Measurements from ENCODE around the genes CATSPER1 and B4GAT1.

- PRO-cap, 10 experiments, result peak in 4 of 10 experiments; most common plus-strand start chr11:65928322 (in 1); most common minus-strand start chr11:65928233 (in 3)
These were observed 8.8 kb downstream of the DRAP1 start for GRCh38 chr11:65928008-65928533.

- PRO-cap, 10 experiments, result no peak in any of the 10 experiments
These were observed 1.2 kb downstream of the SART1 start for GRCh38 chr11:65962366-65963427.

- PRO-cap, 10 experiments, result no peak in any of the 10 experiments
These were observed 13.8 kb downstream of the EIF1AD start for GRCh38 chr11:65988095-65988611.

DNA sequence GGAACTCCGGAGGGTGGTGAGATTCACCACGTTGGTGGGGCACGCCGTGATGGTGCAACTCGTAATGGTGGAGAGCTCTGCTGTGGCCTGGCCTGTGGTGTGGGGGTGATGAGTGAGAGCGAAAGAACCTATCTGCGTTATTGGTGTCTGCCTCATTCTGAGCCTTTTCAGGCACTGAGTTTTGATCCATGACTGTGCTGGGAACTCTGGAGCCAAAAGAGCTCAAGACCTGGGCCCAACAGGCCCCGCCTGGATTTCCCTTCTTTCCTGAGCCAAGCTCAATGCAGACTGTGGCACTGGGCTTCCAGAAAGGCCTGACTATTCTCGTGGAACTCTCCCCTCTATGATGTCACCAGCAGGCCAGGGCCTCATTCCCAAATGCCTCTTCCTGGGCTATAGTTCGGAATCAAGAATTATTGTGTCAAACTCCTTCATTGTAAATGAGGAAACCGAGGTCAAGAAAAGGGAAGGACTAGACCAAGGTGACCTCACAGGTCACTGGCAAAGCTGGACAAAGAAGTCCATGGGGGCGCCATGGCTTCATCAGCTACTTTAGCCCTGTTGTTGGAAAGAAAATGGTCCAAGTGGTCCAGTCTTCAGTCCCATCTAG is at the start of gene CATSPER1:
Gene CATSPER1 (minus strand): TSS at position 290 of the 610 bp plus-strand sequence.
- PRO-cap, 10 experiments, result no peak in any of the 10 experiments

GRCh38 chr11:66056608-66057101 is 4.5 kb downstream of the SF3B2 start:
- PRO-cap, 10 experiments, result no peak in any of the 10 experiments

- PRO-cap, 10 experiments, result no peak in any of the 10 experiments
These were observed 8.3 kb downstream of the SF3B2 start for GRCh38 chr11:66060354-66060964.

DNA sequence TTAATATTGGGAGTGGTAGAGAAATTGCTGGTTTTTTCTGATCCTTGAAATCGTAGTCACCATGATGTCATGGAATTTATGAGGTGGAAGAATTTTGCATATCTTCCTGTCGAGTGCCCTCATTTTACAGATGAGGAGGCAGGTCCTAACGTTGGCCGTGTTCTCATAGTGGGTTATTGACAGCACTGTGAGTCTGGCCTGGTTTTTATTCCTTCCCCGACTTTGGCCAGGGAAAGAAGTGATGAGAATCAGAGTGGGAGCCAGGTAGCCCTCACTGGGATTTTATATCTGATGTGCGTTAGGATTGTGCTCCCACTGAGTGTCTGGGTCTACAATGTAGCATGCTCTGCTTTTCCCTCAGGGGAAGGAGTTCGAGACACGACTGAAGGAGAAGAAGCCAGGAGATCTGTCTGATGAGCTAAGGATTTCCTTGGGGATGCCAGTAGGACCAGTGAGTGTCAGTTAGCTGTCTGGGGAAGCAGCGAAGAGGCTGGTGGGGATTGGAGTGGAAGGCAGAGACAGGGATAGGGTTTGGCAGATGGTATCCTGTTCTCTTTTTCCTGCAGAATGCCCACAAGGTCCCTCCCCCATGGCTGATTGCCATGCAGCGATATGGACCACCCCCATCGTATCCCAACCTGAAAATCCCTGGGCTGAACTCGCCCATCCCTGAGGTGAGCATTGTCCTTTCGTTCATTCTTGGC is 8.6 kb upstream of the PACS1 start:
- PRO-cap, 10 experiments, result no peak in any of the 10 experiments

GRCh38 chr11:66071496-66072085 is 1.5 kb downstream of the PACS1 start:
- PRO-cap, 10 experiments, result peak in 1 of 10 experiments; most common minus-strand start chr11:66071658 (in 1)

- PRO-cap, 10 experiments, result no peak in any of the 10 experiments
These were observed 75.5 kb downstream of the PACS1 start for GRCh38 chr11:66145334-66146167.

DNA sequence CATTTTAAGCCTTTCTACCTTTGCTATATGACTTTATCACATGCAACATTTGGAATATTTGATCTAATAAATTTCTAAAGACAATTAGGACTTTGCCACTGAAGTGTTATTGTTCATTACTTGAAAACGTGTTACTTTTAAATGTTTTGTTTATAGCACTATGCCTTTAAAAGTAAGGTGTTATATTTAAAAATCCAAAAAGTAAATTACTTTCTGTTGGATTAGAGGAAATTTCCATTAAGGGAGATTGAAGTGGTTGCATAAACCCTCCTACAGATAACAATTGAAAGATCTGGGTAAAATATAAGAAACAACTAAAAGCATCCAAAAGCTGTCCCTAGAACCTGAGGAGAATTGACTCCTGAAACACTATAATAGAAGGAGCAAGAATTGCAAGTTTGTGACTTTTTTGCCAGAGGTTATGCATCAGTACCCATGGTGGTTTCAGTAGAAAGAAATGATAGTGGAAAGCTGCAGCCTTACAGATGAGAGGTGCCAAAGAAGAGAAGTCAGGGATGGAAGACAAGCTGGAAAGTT is 80.5 kb downstream of the PACS1 start:
- PRO-cap, 10 experiments, result no peak in any of the 10 experiments

DNA sequence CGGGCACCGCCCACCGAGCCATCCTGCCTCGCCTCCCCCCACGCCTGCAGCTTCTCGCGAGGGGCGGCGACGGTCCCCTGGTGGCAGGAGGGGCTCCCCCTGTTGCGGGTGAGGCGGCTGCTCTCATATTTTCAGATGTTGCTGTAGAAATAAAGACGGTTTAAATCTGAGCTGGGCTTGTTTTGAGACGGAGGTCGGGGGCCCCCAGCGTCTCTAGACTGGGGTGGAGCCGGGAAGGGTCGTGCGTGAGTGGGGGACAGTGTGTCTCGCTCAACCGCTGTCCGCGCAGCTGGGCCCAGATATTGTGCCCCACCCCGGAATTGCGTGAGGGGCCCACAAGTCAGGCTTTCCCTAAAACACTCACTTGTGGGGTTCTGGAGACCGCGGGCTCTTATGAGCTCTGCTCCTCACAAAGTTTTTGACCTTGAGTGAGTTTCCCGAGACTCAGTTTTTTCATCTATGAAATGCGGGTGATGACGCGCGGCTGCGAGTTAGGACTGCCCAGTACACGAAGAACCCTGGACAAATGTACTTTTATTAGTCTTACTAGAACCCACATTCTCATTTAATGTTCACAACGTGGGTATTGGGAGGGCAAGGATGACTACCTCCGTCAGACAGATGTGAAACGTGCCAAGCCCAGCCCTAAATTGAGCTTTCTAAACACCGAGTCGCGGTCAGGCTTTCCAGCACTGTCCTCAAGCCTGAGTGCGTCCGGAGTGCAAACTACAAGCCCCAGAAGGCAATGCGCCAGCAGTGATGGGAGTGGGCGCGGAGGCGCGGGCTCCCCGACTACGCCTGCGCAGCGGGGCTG is 541 bp upstream of the RAB1B start:
- PRO-cap, 10 experiments, result peak in 10 of 10 experiments; most common plus-strand start position 363 of the sequence (in 9); most common minus-strand start position 721 of the sequence (in 7)

DNA sequence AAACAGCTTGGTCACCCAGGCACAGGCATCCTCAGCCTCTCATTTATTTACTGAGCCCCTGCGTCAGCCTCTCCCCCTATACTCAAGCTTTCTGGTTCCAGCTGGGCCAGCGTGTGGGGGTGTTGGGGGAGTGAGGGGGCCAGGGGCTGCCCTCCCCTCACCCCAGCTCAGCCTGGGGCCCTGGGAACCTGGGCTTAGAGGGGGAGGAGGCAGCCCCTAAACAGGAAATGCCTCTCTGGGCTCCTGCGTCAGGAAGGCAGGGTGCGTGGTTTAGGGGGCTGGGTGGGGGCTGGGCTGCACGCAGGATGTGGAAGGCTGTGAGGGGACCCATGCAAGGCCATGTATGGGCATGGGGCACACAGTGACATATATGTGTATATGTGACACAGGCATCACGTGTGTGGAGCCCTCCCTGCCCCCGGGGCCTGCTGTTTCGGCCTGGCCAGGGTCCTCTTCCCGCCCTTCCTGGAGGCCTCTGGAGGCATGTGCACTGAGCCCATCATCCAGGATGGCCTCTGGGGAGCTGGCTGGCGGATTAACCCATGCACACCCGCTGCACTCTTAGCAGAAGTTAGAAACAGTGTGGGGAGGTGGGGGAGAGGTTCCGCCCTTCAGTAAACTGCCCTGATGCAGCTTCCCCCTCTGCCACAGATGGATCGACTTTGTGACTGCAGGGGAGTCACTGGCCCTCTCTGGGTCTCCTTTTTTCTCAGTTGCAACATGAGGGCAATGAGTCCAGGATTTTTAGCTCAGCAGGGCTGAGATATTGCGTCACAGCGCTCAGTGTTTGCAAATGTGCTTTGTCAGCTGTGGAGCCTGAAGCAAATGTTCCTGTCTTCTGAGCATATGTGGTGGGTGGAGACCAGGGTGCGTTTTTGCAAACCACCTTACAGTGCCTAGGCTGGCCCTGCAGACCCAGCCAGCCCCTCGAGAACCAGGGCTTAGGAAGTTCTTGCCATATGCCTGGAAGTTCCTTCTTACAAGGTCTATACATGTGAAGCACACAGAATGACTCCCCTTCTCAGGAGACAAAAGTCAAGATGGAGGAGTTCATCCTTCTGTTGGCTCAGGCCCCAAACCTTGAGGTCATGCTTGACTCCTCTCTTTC is 1.2 kb upstream of the CD248 start:
- PRO-cap, 10 experiments, result no peak in any of the 10 experiments

GRCh38 chr11:66347354-66348521 is at the start of gene B4GAT1:
TSS of gene B4GAT1 (minus strand) at chr11:66347629.
- PRO-cap, 10 experiments, result peak in 10 of 10 experiments; most common plus-strand start chr11:66348116 (in 7); most common minus-strand start chr11:66348023 (in 7)

GRCh38 chr11:66372311-66372622 is 707 bp upstream of the SLC29A2 start:
- PRO-cap, 10 experiments, result peak in 7 of 10 experiments; most common plus-strand start chr11:66372531 (in 2); most common minus-strand start chr11:66372446 (in 6)

- PRO-cap, 10 experiments, result no peak in any of the 10 experiments
These were observed 1.3 kb downstream of the RBM14 start for GRCh38 chr11:66617787-66618076.

- PRO-cap, 10 experiments, result no peak in any of the 10 experiments
These were observed 5.6 kb upstream of the RBM4 start for GRCh38 chr11:66632814-66633417.

- PRO-cap, 10 experiments, result peak in 4 of 10 experiments; most common plus-strand start chr11:66707384 (in 4)
These were observed 21.7 kb downstream of the SPTBN2 start for GRCh38 chr11:66707084-66707861.

DNA sequence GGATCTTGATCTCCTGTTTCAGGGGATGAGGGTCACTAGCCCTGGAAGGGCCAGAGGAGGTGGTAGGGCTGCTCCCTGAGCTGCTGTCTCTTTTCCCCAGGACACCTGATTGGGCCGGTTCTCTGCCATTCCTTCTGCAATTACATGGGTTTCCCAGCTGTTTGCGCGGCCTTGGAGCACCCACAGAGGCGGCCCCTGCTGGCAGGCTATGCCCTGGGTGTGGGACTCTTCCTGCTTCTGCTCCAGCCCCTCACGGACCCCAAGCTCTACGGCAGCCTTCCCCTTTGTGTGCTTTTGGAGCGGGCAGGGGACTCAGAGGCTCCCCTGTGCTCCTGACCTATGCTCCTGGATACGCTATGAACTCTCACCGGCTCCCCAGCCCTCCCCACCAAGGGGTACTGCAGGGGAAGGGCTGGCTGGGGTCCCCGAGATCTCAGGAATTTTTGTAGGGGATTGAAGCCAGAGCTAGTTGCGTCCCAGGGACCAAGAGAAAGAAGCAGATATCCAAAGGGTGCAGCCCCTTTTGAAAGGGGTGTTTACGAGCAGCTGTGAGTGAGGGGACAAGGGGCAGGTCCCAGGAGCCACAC is 2.6 kb downstream of the RCE1 start:
- PRO-cap, 10 experiments, result no peak in any of the 10 experiments

GRCh38 chr11:66877562-66877989 is 20.7 kb downstream of the LRFN4 start:
- PRO-cap, 10 experiments, result no peak in any of the 10 experiments

DNA sequence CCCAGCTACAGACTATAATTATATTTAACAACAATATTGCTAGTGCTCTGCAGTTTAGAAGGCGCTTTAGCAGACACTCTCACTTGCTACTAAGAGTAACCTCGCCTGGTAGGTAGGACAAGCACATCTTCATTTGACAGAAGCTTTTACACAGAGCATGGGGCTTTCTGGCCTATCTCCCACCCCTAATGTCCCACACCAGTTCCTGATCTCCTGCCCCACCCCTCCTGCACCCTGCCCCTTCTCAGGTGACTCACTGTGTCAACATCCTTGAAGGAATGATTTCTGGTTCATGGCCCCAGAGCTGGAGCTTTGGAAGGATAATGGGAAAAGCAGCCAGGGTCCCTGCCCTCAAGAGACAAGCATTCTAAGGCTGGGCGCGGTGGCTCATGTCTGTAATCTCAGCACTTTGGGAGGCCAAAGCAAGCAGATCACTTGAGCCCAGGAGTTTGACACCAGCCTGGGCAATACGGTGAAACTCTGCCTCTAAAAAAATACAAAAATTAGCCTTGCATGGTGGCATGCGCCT is 47.2 kb downstream of the LRFN4 start:
- PRO-cap, 10 experiments, result no peak in any of the 10 experiments